Endometrial microvascular endothelial cells (primary cell): ENCODE results near the genes LNP1, PCNP and ZPLD1.

GRCh38 chr3:100063824-100064459 is 50.4 kb downstream of the FILIP1L start:
- RAMPAGE, long total RNA: no peak

- RAMPAGE, long total RNA: no peak
Measured at GRCh38 chr3:100106031-100106745, 8.1 kb downstream of the FILIP1L start.

DNA sequence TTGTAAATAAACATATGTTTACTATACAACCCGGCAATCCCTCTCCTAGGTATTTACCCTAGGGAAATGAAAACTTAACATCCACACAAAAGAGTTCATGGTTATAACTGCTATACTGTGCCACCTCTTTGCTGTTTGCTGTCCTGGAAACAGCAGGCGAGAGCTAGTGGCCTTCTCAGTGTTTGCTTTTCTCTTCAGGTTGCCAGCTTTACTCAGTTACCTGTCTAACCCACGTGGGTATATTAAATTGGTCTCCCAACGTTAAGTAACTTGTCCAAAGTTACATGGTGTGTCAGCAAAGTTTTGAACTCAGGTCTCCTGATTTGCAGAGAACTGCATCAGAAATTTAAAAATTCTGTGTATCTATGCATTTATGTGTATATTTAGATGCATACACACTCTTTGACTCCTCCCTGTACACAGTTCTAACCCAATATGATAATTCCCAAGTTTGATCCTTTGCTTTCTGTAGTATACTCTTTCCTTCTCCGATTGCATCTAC is 4.4 kb upstream of the NIT2 start:
- RAMPAGE, long total RNA: no peak

DNA sequence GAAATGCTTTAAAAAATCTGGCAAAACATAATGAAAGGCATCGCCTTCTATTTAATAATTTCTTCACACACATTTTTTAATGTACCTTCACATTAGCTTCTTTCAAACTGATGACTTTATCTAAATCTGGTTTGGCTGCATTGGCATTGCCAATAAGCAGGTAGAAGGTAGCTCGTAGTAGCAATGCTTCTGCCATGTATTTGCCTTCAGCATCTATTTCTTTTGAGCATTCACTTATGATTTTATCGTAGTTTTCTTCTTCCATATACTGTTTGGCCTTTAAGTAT is 23.3 kb downstream of the TOMM70 start:
- RAMPAGE, long total RNA: no peak

GRCh38 chr3:100401310-100401661 is at the start of gene LNP1:
Gene LNP1 (plus strand): TSS chr3:100401539.
- RAMPAGE, long total RNA: no peak

DNA sequence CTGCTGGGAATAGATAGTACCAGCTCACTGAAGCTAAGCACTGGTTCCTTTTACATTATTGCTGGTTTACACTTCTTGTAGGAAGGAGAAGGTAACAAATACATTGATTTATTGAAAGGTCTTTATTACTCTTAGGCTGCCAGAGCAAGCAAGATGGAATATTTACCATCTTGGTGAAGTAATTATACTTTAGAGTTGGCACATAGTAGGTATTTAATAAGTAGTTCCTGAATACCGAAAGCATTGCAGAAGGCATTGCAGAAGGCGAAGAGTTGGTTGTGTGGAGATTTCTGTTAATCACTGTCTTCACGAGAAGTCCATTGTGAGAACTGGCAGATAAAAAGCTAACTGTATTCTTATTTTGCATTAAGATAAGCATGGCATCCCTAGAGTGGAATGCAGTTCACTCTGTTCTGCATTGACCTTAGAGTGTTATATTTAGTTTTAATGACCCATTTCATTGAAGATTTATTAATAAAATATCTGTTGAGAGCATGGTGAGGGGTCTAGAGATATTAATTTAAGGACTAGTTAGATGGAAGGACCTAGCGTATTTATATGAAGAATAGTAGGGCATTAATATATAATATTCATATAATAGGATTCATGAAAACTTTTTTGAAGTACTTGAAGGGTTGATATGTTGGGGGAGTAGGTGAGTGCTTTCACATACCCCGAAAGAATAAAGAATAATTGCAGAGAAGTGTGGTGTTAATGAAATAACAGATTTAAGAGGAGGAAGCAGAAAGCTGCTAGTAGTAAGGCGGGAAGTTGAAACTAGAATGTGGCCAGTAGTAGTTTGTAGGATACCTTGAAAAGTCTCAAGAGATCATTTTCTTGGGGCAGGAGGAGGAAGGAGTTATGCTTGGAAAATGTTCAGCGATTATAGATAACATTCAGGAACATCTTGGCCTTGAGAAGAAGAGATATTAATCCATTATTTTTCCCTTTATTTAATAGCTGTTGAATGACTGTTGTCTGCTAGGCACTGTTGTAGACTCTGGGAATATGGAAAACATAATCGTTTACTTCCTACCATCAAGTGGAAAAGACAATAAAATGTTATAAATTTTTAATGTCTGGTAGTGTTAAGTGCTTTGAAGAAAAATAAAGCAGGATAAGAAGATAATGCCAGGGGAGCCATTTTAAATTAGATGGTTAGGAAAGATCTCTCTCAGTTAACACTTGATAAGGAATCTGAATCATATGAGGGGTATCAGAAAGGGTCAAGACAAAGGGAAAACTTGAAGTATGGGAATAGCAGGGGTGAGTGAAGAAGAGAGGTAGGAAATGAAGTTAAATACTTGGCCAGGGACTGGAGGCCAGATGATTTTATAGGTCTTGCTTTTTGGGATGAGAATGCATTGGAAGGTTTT is 2.9 kb downstream of the TFG start:
- RAMPAGE, long total RNA: no peak

DNA sequence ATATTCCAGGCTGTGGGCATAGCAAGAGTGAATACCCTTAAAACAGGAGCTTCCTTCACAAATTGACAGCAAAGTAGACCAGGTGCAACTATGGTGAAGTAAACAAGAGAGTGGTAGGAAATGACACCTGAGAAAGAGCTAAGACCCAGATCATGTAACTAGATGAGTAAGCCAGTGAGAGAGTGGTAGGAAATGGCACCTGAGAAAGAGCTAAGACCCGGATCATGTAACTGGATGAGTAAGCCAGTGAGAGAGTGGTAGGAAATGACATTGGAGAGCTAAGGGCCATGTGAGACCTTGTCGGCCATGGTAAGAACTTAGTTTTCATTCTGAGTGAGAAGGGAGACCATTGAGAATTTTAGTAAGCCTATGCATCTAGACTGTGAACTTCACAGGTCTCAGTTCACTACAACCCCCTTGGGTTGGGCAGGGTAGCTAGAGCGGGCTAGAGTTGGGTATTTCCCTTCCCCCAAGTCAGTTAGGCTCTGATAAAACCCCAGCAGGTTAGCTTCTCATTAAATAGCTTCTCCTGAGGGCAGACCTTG is 5.4 kb upstream of the SENP7 start:
- RAMPAGE, long total RNA: no peak

DNA sequence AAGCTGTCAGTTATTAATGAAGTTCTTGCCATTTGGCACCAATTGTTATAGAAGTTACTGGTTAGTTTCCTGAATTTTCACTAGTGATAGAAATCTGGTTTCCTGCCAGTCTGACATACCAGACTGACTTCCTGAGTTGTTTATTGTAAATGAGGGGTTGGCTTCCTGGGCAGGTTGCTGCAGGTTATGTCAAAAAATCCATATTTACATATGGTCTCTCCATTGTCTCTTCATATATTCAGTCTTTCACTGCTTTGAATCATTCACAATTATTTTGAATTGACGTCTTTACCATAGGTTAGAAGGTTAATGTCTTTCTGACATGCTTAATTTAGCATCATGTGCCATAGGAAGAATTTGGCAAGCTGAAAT is 8.4 kb upstream of the SENP7 start:
- RAMPAGE, long total RNA: no peak

DNA sequence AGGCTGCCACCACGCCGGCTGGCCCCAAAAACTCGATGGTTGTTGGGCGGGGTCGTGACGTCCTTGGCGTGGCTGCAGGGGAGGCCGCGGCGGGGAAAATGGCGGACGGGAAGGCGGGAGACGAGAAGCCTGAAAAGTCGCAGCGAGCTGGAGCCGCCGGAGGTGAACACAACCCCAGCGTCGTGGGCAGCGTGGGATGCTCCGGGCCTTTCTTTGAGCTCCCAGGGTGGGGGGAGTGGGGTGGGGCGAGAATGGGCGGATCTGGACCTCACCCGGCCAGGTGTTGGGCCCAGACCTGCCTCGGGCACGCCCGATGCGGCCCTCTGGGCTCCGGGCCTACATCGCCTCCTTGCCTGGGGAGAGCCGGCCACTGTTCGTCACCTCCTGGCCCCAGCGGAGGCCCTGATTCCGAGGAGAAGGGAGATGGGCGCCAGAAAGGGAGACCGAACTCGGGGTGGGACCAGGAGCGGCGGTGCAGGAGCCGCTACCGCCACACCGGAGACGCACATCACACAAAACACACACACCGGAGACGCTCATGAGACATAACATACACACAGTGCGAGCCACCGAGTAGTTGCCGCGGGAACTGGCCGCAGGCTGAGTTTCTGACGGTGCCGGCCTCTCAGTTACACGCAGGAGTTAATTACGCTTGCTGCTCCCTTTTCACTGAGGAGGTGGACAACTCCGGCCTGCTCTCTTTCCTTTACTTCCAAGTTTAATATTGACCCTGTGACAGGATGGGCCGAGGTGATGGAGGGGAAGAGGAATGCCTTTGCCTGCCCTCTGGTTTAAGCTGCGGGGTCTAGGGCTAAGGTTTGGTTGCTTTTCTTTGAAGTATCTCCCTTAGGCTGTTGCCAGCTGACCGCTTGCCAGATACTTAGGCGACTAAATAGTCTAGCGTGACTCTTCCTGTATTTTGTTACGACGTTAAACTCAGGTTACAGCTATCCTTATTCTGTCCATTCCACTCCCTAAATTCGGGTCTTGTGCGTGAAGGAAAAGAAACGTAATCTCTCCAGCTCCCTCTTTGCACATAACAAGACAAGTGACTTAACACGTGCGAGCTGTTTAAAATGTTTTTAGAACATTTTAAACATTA is at the start of gene PCNP:
Gene PCNP (plus strand): TSS at position 63 of the 1,102 bp plus-strand sequence.
- RAMPAGE, long total RNA: start-site peak on the plus strand centred at position 93 of the sequence, 32 bp wide, 177 and 450 reads in 2 replicates

DNA sequence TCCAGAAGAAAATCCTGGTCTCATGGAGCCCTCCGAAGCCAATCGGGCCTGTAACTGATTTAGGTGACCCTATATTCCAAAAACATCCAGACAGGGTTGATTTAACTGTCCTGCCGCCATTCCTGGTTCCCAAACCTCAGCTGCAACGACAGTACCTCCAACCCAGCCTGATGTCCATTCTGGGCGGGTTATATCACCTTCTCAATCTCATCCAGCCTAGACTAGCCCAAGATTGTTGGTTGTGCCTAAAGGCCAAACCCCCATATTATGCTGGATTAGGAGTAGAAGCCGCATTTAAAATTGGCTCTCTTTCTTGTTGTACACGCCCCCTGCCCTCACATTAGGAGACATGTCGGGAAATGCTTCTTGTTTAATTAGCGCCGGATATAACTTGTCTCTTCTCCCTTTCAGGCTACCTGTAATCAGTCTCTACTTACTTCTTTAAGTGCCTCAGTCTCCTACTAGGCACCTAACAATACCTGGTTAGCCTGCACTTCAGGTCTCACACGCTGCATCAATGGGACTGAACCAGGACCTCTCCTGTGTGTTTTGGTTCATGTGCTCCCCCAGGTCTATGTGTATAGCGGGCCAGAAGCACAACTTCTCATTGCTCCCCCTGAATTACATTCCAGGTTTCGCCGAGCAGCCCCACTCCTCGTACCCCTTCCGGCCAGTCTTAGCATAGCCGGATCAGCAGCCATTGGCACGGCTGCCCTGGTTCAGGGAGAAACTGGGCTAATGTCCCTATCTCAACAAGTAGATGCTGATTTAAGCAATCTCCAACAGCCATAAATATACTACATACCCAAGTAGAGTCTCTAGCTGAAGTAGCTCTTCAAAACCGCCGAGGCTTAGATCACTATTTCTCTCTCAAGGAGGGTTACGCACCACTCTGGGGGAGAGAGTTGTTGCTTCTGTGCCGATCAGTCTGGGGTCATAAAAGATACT is 36.4 kb downstream of the ZBTB11 start:
- RAMPAGE, long total RNA: no peak

DNA sequence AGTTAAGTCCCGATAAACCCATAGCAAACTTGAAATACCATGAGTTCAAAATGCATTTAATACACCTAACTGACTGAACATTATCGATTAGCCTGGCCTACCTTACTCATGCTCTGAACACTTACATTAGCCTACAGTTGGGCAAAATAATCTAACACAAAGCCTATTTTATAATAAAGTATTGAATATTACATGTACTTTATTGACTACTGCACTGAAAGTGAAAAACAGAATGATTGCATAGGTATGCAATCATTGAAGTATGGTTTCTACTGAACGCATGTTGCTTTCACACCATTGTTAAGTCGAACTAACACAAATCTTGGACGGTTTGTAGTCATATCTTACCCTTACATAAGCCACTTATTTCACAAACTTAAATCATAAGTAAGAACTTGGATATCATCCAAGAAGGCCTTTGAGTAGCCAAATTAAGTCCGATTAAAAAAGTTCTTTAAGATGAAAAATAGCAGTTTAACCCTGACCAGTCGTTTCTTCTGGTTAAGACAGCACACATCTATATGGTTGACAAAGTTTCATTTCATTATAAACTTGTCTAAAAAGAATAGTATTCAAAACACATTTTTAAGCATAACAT is 91.9 kb downstream of the NFKBIZ start:
- RAMPAGE, long total RNA: no peak

DNA sequence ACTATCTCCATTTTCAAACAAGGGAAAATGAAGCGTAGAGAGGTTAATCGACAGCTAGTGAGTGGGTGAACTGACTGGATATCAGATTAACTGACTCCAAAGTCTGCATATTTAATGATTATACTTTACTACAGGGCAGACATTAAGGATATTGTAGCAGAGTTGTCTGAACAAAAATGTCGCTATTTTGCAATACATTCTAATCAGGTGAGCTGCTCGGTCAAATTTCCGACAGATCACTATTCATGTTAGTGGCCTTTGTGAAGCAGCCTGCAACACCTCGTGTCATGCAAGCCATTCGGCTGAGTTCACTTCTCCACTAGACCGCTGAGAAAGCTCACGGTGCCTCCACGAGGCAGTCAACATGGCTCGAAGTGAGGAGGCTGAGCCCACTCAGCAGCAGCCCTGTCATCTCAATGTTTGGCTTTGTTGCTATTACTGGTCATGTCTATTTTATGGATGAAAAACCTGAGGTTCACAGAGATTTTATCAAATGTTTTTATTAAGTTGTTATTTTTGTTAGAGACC is 264.3 kb downstream of the NFKBIZ start:
- RAMPAGE, long total RNA: no peak

- RAMPAGE, long total RNA: no peak
Measured at GRCh38 chr3:102114592-102115012, 265.3 kb downstream of the NFKBIZ start.

- RAMPAGE, long total RNA: no peak
Measured at GRCh38 chr3:102141476-102142373, 292.4 kb downstream of the NFKBIZ start.

DNA sequence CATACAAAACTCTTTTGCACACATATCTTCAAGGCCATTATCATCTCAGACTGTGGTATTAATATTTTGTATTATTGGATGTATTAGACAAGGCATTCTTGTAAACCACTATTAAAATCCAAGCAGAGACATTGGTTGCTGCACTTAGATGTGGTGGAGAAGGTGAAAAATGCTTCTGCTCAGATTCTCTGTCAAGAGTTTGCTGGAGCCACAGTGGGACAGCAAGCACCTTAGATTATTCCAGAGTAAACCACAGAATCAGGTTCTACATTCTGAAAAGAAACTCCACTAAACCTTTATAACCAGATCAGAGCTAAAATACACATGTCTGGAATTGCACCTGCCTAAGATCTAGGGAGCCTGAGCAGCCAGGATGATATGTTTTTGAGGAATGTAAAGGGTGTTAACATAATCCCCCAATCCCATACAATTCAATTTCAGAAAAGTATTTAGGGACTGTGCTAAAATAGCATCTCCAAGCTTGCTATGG is at the start of gene ZPLD1:
Gene ZPLD1 (plus strand): TSS at position 395 of the 490 bp plus-strand sequence.
- RAMPAGE, long total RNA: no peak

- RAMPAGE, long total RNA: no peak
Measured at GRCh38 chr3:102670856-102671648, 236.2 kb downstream of the ZPLD1 start.

DNA sequence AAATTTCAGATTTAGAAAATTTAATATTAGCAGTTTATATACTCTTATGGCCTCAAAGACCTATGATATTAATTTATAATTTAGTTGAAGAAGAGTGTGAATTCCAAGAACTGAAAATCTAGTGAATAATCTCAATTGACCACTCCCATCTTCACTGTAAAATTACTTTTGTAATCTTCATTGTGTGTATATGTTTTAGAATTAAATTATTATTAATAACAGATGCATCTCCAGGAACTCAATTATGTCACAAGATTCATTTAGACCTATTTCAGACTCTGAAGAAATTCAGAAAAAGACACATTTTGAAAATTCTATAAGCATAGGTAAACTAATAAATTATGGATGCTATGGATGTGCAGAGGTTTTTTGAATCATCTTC is 860.6 kb downstream of the ZPLD1 start:
- RAMPAGE, long total RNA: no peak

GRCh38 chr3:104523176-104523512 is 843.6 kb upstream of the ALCAM start:
- RAMPAGE, long total RNA: no peak

DNA sequence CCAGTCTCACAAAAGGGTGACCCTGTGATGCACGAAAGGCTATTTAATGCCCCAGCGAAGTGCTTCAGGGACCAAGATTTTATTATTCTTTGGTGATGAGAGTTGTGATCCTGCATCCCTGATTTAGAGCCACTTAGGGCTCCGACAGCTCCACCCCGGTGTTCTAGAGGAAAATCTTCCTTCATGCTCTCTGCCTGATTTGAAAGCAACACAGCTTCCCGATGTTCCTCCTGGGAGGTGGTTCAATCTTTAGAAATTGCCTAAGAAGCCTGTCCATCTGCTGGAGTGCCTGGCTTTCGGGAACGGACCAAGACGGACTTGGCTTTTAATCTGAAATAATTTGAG is 1.1 kb upstream of the ALCAM start:
- RAMPAGE, long total RNA: no peak

- RAMPAGE, long total RNA: no peak
Measured at GRCh38 chr3:105828556-105829043, 40.2 kb downstream of the CBLB start.